Skeletal muscle satellite cell (primary cell): Measurements from ENCODE around the genes NRP2 and FAM237A.

DNA sequence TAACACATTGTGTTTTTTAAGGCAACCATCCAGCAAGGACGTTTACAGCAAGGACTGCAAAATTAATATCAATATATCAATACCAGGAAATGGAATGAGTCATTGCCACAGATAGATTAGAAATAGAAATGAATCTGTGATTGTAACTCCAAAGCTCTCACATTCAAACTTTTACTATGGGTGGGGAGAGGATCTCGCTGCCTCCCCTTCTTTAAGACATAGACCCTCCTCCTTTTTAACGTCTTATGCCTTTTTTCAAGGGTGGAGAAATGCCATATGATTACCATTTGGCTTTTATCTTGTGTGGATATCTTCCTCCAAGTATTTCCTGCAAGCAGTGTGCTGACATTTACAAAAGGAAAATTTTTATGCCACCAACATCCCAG lies 3.9 kb downstream of the CD28 start:
- CAGE, long polyA plus RNA, result no peak

DNA sequence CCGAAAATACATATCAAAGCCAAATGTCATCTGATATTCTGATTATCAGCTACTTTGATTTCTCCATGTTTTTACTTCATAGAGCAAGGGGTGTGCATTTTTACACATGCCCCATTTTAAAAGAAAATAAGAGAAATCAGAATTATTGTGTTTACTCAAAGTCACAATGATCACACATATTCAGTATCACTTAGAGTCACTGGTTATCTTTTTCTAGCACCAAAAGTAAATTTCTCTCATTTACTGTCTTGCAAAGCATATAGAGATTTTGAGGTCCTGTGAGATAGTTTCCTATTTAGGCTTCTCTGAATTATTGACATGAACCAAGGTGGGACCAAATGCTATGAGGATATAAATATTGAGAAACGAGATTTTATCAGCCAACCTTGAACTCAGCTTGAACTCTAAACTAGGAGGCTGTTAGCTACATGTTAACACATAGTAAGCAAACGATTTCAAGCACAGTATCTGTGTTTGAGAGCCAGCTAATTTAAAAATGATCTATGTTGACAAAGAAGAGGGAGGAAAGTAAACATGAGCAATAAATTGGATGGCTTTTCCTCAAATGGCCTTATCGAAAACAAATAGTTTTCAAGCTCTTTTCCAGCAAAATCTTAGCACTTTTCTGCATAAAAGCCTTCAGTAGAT lies 14.4 kb downstream of the CD28 start:
- CAGE, long polyA plus RNA, result no peak

GRCh38 chr2:203933887-203934712 lies 2.5 kb upstream of the ICOS start:
- CAGE, long polyA plus RNA, result no peak

DNA sequence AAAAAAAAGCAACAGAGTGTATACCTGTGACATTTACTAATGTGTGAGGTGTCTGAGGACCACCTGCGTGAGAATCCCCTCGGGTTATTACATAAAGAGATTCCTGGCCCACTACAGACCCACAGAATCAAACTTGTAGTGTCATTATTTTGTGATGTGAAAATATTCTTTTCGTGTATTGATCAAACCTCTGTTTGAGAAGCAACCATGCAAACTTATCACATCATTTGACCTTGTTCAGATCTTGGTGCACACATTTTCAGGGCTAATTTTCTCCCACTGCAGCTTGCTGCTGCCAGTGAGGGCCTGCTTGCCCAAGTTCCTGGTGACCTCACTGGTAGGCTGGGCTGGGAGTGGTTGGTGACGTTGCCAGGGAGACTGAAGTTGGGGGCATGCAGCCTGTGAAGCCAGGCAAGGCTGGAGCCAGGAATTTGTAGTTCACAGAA lies 38.4 kb downstream of the PARD3B start:
- CAGE, long polyA plus RNA, result no peak

DNA sequence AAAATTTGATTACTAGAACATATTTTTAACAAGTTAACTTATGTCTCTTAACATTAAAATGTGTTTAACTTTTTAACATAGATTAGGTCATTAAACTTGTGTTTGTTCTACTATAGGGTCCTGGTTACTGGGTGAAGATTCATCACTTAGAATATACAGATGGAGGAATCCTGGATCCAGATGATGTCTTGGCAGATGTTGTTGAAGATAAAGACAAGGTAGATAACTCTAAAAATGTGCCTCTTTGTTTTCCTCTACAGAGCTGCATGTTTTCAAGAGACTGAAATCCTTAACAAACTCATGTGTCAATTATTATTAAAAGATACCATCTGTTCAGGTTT lies 140.8 kb downstream of the PARD3B start:
- CAGE, long polyA plus RNA, result no peak

GRCh38 chr2:205090423-205091097 lies 545.3 kb downstream of the PARD3B start:
- CAGE, long polyA plus RNA, result no peak

DNA sequence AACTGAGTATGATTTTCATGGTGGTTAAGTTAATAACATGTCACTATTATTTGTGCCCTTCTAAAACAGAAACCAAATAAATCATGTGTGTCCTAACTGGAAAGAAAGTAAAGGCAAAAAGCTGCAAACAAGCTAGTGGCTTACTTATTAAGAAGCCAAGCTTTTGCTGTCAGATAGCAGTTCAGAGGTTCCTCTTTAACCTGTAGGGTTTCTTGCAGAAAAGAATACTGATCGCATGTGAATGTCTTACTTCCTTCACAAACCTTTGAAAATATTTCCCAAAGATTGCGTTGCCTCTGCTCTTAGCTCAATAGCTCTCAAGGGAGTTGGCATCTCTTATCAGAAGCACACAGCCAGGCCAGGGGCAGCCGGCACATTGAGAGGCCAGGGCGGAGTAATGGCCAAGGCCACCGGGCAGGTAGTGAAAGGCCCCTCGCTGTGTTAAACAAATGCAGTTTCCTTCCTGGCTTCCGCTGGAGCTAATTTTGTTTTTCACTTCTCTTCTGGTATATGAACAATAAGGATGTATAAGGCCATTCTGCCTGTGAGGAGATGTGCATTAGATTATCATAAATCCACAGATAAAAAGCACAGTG lies 542.5 kb upstream of the NRP2 start:
- CAGE, long polyA plus RNA, result no peak

GRCh38 chr2:205682111-205683360 lies at the start of gene NRP2:
Gene NRP2, plus strand, starts transcription at chr2:205682501.
- CAGE, long polyA plus RNA, result start-site peak on the plus strand at chr2:205682448-205682501, 17 and 18 reads in 2 replicates

DNA sequence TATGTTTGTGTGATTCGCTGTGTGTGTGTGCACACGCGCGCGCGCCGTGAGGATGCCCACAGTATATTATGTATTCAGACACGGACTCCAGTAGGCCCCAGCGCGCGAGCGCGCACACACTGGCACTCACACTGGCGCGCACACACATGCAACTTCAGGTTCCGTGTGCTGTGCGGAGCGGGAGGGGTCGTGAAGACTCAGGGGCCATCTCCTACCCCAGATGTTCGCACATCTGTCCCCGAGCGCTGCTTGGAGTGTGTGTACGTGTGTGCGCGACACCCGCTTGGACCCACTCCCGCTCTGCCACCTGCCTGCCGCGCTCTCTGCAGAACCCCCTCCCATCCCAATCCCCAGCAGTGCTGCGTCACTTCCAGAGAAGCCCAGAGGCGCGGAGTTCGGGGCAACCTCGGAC lies 2.5 kb downstream of the NRP2 start:
- CAGE, long polyA plus RNA, result no peak

- CAGE, long polyA plus RNA, result no peak
These were observed 200.4 kb downstream of the INO80D start for GRCh38 chr2:205885499-205886017.

- CAGE, long polyA plus RNA, result no peak
These were observed 15.3 kb downstream of the NDUFS1 start for GRCh38 chr2:206143949-206144402.

DNA sequence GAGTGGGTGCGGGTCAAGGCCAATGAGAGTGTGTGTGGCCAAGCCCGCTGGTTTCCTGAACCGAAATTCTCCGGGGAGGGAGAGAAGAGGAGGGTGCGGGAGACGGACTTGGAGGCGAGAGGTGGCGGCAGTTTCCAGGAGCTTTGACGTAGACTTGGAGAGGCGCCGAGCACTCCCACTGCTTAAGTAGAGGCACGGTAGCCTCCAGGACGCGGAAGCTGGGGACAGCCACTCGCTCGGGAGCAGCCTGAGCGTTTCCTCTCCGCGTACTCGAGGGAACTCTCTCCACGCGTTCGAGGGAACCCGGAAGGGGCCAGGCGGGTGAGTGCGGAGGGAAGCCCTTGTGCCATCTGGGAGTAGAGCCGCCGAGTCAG lies at the start of gene FAM237A:
Gene FAM237A (plus strand): TSS at position 282 of the 374 bp plus-strand sequence.
- CAGE, long polyA plus RNA, result no peak

- CAGE, long polyA plus RNA, result no peak
These were observed 67.5 kb upstream of the CPO start for GRCh38 chr2:206871808-206872163.

- CAGE, long polyA plus RNA, result no peak
These were observed 102.0 kb downstream of the CPO start for GRCh38 chr2:207041277-207041851.

DNA sequence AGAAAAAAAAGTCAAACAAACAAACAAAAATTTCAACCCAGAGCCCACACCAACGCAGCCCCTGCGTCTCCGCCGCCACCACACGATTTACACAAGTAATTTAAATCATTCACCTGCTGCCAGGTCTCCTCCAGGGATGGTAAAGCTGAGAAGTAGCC lies 515 bp downstream of the KLF7 start:
- CAGE, long polyA plus RNA, result no peak

DNA sequence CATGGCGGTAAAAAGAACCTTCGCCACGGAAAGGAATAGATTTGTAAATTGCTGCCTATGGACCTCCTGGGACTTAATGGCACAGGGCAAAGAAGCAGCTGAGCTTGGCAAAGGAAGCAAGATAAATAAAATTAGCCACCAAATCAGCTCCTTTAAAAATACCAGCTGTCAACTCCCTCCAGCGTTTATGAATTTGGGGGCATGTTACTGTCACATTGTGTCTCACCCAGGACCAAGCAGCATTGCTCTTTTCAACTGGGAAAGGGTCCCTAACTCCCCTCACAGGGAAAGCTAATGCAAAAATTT lies 118.8 kb upstream of the KLF7 start:
- CAGE, long polyA plus RNA, result no peak

DNA sequence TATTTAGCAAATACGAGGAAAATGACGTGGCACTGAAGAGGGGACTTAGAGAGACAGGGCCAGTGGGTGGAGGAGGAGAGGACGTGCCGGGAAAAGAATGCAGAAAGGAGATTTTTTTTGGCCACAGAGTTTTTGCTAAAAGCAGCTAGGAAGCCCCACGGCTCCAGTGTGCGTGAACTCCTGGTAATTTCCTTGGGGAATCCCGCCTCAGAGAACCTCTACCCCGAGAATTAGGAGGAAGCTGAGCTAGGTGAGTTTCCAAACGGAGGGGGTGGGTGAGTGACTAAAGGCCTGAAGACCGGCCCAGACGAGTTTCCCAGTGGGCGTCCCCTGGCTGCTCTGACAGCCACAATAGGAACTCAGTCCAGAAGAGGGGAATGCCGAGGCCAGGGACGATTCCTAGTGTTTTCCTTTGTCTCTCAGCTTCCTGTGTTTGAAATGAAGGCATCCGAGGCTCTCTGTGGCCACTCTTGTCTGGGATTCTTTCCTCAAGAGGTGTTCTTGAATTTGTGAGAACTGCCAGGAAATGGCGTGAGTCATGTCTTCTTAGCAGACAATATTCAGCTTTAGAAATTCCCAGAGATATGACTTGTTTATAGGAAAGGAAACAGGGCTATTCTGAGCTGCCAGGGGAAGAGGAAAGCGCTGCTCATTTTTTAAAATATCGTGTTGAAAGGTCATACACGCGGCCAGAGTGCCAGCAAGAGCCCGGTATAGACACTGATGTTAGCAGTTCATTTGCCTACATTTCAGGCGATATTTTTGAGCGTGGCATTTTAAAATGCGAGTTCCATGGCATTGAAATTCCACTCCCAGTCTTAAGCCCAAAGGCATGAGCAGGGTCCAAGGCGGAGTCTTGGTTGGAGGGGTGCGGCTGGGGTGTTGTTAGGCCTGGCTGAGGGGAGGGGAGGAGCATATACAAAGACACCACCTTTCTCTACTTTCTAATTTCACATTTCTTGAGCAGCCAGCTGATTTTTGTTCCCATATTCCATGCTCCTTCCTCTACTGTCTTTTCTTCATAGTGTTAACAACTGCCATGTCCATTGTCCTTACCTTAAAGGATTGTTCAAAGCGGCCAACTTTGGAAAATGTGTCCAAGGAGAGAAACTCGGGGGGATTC lies 169.0 kb upstream of the KLF7 start:
- CAGE, long polyA plus RNA, result no peak

DNA sequence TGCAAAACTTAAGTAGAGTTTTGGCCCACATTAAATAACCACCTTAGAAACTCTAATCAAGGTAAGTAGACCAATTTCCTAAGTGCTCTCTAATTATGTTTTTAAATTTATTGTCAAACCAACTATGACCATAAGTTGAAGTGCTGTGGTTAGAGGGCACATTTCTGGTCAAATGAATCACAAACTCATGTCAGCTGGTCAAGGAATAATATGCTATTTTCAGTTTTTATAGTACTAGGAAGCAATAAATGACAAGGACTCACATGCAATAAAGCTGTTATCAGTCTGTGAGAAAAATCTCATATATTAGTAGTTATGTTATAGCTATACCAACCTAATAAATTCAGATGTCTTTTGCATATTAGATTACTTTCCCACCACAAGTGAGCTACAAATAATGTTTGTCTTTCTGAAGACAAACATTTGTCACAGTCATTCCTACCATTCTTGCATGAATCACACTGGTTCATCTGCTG lies 27.6 kb upstream of the CCNYL1 start:
- CAGE, long polyA plus RNA, result no peak

DNA sequence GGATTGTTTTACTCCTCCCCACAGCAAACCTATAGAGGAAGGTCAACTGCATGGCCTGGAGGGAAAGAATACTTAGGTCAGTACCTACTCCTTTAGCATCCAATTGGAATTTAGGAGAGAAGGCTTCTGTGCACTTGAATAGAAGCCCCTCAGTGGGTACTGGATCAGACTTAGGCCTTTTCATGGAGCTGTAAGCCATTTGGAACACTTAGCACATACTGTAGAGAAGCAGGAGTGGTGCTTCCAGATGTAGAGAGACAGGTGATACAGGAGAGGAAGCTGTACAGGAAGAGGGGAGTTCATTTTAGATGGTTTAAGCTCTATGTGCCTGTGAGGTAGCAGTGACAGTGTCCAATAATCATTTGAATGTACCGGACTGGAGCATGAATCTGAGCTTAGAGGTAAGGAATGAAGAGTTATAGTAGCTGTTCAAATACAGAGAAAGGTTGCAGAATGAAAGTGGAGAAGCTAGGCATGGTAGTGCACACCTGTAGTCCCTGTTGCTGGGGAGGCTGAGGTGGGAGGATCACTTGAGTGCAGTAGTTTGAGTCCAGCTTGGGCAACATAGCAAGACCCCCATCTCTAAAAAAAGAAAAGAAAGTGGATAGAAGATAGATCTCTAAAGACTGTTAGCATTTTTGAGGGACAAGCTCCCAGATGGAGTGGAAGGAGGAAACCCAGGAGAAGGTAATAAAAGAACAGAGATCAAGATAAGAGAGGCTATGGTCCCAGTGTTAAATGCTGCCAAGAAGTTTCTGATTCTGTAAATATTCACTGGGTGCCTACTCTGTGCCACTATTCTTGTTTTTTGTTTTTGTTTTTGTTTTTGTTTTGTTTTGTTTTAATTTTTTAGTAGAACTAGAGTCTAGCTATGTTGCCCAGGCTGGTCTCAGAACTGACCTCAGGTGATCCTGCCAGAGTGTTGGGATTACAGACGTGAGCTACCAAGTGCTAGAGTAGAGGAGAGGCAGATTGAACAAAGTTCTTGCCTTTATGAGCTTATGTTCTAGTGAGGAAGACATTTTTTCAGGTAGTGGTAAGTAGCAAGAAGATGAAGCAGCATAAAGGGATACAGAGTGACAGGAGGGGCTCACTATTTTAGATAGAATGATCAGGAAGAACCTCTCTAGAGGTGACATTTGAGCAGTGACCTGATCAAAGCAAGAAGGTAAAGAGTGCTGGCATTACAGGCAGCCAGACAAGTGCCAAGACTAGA lies 26.3 kb downstream of the FZD5 start:
- CAGE, long polyA plus RNA, result no peak

DNA sequence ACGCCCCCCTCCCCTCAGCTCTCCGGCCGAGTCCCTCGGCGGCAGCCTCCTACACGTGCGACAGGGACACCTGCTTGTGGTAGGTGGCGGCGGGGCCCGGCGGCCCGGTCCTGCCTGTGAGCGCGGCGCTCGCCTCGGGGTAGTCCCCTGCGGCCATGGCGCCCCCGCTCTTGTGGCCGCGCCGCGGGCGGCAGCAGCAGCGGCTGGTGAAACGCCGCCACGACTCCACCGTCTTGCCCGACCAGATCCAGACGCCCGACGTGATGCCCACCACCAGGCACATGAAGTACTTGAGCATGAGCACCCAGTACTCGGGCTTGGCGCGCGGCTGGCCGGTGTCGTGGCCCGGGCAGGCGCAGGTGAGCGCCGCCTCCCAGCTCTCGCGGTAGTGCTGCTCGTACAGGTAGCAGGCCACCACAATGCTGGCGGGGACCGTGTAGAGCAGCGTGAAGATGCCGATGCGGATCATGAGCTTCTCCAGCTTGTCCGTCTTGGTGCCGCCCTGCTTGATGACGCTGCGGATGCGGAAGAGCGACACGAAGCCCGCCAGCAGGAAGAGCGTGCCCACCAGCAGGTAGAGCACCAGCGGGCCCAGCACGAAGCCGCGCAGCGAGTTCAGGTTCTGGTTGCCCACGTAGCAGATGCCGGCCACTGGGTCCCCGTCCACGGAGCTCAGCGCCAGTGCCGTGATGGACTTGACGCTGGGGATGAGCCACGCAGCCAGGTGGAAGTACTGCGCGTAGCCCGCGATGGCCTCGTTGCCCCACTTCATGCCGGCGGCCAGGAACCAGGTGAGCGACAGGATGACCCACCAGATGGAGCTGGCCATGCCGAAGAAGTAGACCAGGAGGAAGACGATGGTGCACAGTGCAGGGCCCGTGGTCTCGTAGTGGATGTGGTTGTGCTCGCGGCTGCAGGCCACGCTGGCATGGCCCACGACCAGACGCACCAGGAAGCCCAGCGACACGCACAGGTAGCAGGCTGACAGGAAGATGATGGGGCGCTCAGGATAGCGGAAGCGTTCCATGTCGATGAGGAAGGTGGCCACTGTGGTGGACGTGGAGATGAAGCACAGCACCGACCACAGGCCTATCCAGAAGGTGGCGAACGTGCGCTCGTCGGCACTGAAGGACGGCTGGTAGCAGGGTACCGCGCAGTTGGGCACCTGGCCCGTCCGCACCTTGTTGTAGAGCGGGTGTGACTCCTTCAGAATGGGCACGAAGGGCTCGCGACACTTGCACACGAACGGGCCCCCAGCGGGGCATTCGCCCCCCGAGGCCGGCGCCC lies 2.3 kb downstream of the FZD5 start:
- CAGE, long polyA plus RNA, result no peak